Cardiac ventricle fibroblast (primary cell): Measurements from ENCODE around the genes TRIM39, GNL1 and C6orf15.

- RAMPAGE, long total RNA, result no peak
Observed at GRCh38 chr6:30285578-30285909, 41.2 kb upstream of the TRIM39 start.

GRCh38 chr6:30326293-30327291 lies at the start of gene TRIM39:
Gene TRIM39, plus strand, starts transcription at chr6:30326927.
- RAMPAGE, long total RNA, result no peak

DNA sequence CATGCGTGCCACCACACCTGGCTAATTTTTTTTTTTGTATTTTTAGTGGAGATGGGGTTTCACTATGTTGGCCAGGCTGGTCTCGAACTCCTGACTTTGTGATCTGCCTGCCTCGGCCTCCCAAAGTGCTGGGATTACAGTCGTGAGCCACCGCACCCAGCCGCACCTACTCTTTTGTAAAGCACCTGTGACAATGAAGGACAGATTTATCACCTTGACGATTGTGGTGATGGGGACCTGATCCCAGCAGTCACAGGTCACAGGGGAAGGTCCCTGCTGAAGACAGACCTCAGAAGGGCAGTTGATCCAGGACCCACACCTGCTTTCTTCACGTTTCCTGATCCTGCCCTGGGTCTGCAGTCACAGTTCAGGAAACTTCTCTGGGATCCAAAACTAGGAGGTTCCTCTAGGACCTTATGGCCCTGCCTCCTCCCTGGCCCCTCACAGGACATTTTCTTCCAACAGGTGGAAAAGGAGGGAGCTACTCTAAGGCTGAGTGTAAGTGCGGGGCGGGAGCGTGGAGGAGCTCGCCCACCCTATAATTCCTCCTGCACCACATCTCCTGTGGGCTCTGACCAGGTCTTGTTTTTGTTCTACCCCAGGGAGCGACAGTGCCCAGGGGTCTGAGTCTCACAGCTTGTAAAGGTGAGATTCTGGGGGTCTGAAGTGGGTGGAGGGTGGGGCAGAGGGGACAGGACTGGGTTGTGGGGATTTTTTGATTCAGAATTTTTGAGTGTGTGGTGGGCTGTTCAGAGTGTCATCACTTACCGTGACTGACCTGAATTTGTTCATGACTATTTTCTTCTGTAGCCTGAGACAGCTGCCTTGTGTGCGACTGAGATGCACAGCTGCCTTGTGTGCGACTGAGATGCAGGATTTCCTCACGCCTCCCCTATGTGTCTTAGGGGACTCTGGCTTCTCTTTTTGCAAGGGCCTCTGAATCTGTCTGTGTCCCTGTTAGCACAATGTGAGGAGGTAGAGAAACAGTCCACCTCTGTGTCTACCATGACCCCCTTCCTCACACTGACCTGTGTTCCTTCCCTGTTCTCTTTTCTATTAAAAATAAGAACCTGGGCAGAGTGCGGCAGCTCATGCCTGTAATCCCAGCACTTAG lies 3.0 kb downstream of the HLA-E start:
- RAMPAGE, long total RNA, result no peak

DNA sequence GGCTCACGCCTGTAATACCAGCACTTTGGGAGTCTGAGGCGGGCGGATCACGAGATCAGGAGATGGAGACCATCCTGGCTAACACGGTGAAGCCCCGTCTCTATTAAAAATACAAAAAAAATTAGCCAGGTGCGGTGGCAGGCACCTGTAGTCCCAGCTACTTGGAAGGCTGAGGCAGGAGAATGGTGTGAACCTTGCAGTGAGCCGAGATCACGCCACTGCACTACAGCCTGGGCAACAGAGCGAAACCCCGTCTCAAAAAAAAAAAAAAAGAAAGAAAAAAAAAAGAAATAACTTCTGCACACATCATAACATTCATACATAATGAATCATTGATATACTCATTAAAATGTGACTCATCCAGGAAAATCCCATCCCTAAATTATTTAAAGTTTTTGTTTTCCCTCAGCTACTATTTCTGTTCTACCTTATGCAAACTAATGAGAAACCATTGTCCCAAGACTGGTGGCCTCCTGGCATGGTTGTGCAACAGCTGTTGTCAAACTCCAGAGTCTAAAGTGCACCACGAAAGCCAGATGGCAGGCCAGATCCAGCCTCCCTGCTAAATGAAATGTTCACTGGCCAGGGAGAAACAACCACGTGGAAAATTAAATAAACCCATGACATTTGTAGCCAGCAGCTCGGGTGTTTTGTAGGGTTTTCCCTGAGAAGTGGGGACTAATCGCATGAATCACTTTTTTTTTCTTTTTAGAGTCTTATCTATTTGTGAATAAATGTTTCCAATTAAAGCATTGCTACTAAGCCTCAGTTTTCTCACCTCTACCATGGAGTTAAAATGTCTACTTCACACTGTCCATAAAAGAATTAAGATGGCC lies 28.4 kb downstream of the GNL1 start:
- RAMPAGE, long total RNA, result no peak

DNA sequence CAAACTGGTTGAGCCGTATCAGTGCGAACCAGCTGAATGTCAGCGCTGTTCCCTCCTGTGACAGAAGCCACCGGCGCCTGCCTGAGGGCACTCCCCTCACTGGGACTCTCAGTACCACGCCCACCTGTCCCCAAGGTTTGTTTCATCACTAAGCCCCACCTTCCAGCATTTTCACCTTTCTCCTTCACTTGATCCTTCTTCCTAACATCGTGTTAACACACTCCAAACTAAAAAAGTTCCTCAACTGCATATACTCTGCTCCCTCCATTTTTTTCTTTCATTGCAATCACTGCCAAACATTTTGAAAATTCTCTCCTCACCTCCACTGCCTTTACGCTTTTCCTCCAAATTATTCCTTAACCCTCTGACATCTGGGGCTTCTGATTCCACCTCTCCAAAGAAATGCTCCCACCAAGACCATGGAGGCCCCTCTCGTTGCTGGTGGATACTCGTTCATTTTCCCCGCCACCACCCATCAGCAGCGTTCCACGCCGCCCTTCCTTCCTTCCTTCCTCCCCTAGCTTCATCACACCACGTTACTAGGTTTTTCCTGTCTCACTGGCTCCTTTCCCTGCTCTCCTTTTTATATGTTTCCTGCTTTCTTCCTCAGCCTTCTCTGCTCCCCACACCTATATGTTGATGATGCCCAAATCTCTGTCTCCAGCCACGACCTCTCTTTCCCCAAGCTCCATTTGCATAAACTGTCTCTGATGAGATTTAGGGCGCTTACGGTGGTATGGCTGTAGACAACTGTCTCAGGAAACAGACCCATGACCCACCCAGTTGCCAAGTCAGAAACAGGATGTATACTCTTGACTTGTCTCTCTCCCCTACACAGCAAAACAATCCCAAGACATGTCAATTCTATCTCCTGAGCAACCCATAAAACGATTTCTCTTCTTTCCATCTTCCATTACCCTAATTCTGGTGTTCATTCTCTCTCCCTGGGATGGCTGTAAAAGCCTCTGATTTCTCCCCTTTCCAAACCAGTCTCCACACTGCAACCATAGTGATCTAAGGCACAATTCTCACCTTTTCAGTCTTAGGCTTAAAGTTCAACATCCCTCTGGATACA lies 14.2 kb downstream of the GNL1 start:
- RAMPAGE, long total RNA, result no peak

DNA sequence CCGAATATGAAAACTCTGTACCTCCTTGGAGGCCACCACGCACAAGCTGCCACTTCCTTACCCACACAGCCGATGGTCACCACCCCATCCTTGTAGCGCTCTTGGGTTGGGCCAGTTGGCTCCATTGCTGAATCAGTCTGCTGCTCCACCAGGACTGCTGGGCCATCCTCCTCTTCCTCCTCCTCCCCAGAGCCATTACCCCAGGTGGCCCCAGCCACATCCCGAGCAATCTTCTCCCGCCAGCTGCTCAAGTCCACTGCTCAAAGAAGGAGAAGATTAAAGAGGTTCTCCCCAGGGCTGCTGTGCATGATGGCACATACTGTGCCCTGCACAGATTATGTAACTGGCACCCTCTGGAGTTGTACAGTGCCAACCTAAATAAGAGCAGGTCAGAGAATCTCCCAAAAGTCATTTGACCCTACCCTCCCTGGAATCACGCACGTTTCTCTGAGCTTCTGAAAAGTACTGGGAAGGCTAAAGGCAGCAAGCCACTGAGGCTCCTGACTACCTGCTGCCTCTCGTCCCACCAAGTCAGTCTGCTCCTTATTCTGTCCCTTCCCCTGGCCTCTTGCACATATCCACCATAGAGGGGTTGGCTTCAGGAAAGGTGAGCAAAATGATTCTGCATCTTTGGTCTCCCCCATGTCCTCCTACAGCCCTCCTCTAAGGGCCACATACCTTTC lies 3.7 kb downstream of the GNL1 start:
- RAMPAGE, long total RNA, result no peak

- RAMPAGE, long total RNA, result no peak
Observed at GRCh38 chr6:30555774-30556680, at the start of gene GNL1. Gene GNL1, minus strand, starts transcription at chr6:30556489.

DNA sequence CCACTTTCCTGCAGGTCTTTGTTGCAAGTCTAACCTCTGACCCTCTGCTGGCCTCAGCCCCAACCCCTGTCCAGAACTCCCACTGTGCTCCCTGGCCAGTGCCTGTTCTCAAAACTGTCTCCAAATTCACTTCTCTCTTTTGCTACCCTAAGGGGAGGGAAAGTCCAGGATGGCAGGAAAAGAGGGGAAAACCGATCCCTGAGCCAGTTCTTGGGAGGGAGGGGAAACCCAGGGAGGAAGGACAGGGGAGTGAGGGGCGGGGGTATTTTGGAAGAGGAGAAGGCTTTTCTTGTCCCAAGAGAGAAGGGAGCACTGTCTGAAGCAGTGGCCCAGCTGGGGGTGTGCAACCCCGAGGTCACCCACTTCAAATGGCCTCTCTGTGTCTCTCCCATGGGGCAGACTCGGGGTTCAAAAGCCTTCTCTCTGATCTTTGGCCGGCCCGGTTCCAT lies 3.0 kb downstream of the PPP1R18 start:
- RAMPAGE, long total RNA, result no peak

DNA sequence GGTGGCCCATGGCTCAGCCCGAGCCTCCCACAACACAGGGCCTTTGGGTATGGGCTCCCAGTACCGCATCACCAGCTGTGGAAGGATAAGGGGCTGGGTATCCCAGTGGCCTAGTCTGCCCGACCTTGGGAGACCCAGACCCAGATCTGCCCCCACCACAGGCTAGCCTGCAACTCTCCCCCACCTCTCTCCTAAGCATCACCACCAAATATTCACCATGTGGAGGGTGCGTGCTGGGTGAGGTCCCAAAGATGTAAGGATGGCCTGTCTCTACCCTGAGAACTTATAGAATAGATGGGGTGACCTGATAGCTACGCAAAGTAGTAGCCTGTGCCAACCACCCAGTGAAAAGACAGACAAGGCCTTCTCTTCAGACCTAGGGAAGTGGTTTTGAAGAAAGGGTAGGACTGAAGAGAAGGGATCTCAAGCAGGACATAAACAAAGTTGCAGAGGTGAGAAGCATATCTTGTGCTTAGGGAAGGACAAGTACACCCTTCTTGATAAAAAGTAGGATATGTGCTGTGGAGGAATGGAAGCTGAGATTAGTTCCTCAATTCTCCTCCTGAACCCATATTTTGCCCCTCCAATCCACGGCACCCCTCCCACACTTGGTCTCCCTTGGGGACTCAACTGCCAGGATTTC lies 1.3 kb downstream of the NRM start:
- RAMPAGE, long total RNA, result no peak

GRCh38 chr6:30707689-30708499 lies 9.2 kb downstream of the MDC1 start:
- RAMPAGE, long total RNA, result no peak

GRCh38 chr6:30721909-30722218 lies 1.7 kb downstream of the TUBB start:
- RAMPAGE, long total RNA, result no peak

DNA sequence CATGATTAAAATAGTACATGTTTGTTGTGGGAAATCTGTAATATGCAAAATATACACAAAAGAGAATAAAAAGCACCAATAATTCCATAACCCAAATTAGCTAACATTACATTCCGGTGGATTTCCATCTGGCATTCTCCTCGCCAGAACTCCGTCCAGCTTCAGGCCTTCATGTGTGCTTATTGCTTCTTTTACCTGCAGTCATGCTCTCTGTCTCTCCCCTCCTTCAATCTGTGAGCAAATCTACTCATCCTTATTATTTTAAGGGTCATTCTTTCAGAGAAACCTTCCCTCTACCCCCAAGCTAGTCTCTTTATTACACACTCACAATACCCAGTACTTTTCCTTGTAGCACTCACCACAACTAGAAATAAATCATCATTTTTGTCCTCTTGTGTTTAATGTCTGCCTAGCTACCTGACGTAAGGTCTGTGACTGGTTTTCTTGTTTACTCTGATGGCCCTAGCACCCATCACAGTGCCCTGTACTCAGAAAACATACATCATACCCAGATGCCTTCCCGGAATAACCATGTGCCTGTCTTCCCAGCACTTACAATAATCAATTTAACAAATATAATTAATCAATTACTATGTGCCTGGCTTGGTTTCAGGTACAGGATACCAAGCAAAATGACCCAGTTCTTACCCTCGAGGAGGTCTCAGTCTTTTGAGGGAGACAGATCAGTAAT lies 25.7 kb upstream of the IER3 start:
- RAMPAGE, long total RNA, result no peak

GRCh38 chr6:30843048-30843644 lies 41.2 kb upstream of the DDR1 start:
- RAMPAGE, long total RNA, result no peak

GRCh38 chr6:30847627-30848705 lies 36.4 kb upstream of the DDR1 start:
- RAMPAGE, long total RNA, result no peak

DNA sequence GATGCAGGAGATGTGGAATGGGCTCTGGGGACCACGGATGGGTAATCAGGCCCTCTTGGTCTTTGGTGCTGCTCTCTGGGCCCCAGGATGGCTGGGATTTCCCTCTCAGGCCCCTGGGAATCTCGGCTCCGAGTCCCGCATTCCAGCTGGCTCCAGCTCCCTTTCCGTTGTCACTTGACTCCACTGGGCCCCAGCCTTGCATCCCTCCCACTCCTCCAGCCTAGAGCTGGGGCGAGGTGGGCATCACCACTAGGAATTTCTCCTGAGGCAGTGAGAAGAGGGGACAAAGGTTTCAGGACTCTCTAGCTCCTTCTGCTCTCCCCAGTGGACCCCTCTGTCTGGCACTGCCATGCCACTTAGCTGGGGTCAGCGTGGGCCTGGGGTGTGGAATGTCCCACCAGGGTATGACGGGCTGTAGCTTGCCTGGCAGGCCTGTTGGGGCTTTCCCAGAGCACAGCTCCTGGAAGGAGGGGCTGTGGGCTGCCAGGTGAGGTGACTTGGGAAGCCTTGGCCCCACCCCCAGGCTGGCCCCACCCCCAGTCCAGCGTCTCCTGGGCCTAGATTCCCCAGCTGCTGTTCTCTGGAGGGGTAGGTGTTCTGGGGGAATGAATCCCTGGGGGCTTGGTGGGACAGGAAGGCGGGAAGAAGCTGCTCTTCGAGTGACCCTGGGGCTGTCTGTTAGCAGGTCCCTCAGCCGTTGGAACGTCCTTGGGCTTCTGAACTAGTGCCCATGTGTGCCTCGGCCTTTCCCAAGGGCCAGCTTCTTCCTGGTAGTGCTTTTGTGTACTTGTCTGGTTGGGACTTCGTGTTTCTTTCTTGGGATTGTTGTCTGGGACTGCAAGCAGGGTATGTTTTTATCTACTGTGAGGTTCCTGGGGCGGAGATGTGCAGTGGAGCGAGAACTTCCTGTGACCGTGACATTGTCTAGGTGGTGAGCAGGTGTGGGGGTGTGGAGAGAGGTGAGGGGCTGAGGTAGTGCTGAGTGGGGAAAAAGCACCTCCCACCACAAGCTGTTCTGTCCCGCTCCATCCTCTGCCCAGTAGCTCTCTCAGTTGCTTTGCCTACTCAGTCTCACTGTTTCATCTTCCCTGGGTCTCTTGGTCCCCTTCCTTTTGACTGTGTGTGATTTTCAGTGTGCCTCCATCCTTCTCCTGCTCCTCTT lies 1.5 kb upstream of the DDR1 start:
- RAMPAGE, long total RNA, result no peak

DNA sequence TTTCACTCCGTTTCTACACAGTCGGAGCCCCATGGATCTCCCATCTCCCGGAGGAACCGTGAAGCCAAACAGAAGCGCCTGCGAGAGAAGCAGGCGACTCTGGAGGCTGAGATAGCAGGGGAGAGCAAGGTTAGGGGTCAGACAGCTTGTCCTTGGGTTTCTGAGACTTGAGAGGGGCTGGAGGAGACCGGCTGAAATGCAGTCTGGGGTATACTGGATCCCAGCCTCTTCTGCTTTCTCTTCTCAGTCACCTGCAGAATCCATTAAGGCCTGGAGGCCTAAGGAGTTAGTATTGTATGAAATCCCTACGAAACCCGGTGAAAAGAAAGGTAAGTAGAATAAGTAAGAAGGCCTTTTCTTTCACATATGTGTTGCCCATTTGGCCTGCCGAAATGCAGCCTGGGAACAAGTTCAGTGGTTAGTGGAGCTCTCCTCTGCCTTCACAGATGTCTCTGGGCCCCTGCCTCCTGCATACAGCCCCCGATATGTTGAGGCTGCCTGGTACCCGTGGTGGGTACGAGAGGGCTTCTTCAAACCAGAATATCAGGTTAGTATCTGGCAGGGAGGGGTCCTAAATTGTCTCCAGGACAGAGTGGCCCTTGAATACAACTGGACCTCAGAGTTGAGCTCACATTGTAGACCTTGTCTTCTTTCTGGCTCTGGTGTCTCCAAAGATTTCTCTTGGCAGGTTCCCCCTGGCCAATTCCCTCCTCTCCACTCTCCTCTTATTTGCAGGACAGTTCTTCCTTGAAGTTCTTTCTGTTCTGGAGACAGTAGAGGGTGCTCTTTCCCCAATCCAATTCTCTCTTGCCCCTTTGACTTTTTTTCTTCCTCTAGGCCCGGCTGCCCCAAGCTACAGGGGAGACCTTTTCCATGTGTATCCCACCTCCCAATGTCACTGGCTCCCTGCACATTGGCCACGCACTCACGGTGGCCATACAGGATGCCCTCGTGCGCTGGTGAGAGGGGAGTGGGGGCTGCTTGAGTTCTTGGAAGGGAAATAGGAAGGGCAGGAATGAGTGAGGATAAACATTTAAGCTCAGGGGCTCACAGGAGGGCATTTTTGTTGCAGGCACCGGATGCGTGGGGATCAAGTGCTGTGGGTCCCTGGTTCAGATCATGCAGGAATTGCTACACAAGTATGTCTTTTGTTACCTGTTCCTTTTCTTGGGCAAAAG lies 1.3 kb downstream of the VARS2 start:
- RAMPAGE, long total RNA, result no peak

GRCh38 chr6:31040787-31041899 lies 30.9 kb downstream of the MUC22 start:
- RAMPAGE, long total RNA, result no peak

GRCh38 chr6:31112407-31112931 lies at the start of gene C6orf15:
Gene C6orf15, minus strand, starts transcription at chr6:31112575.
- RAMPAGE, long total RNA, result no peak

GRCh38 chr6:31202615-31203281 lies 32.3 kb upstream of the POU5F1 start:
- RAMPAGE, long total RNA, result no peak

DNA sequence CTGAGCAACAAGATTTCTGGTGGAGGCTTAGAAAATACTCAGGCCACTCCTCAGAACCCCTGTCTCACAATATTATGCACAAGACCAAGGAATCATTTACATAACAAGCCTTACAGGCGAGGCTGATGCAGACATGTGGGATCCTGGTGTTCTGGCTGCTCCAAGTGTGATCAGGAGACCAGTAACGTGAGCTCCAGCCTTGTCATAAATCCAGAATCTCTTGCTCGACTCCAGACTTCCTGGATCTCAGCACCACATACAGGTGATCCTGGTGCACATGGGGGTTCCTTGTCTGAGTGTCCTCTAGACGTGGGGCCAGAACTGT lies 5.3 kb downstream of the HLA-C start:
- RAMPAGE, long total RNA, result no peak